Spinal cord (tissue), 3 donors: ENCODE results near the genes TRIM60 and SPOCK3.

GRCh38 chr4:159203004-159203746 is 100.3 kb downstream of the RAPGEF2 start:
- PRO-cap: no peak
- RAMPAGE, long total RNA: no peak

- PRO-cap: no peak
- RAMPAGE, long total RNA: no peak
These were observed 126.2 kb downstream of the RAPGEF2 start for GRCh38 chr4:159228948-159229682.

DNA sequence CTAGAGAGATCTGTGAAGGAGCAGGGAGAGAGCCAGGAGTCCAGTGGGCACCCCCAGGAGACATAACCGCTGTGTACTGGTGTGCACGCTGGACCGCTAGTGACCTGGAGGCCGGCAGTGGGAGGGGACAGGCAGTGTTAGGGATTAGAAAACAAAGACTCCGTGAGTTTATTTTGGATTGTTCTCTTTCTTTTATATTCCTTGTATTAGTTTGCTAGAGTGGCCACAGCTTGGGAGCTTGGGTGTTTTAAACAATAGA is 266.3 kb downstream of the RAPGEF2 start:
- PRO-cap: no peak
- RAMPAGE, long total RNA: no peak

DNA sequence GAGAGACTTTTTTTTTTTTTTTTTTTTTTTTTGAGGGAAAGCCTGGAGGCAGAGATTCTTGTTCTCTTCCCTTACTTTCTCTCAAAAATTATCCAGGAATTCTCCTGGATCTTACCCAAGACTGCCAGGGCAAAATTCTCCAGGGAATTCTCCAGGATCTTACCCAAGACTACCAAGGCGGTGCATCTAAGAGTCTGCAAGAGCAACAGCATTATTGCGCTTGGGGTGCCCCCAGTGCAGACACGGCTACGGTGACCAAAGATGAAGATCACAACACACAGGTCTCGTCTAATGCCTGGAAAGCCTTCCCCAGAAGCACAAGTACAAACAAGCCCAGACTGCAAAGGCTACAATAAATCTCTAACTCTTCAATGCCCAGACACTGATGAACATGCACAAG is 1014.3 kb downstream of the FSTL5 start:
- PRO-cap: no peak
- RAMPAGE, long total RNA: no peak

DNA sequence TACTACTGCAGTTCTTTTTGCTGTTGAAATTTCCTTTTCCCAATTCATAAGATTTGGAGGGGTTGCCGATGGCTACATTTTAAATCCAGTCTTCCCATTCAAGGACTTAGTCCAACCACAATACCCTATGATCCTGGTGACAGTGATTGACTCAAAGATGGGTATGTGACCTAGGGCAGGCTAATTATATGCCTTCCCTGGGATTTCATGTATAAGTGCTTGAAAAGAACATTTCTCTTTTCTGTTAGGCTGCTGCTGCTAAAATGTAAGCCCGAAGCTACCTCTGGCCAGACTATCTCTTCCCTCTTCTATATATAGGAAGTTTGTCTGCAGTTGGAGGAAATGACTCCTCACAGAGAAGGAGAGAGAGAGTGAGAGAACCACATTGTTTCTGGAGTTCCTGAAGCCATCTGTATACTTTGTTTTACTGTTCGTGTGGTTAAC is 112.3 kb downstream of the TMA16 start:
- PRO-cap: no peak
- RAMPAGE, long total RNA: no peak

GRCh38 chr4:165031501-165032223 is at the start of gene TRIM60:
Gene TRIM60 (plus strand): TSS chr4:165031999.
- PRO-cap: no peak
- RAMPAGE, long total RNA: no peak

GRCh38 chr4:165206366-165206858 is 949 bp upstream of the KLHL2 start:
- PRO-cap: no peak
- RAMPAGE, long total RNA: no peak

- PRO-cap: no peak
- RAMPAGE, long total RNA: no peak
These were observed 8.6 kb downstream of the KLHL2 start for GRCh38 chr4:165215798-165216514.

DNA sequence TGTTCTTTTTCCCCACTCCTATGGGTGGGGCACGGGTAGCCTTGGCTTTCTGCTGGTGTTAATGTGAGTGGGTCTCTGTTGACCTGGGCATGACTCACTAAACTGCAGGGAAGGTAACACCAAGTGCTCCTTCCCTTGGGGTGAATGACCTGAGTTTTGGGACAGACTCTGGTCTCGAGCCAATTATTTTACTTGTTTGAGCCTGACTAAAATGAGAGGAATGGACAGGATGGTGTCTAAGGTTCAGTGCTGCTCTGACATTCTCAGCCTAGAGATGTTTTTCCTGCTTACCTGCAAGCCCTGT is 14.6 kb downstream of the KLHL2 start:
- PRO-cap: no peak
- RAMPAGE, long total RNA: no peak

DNA sequence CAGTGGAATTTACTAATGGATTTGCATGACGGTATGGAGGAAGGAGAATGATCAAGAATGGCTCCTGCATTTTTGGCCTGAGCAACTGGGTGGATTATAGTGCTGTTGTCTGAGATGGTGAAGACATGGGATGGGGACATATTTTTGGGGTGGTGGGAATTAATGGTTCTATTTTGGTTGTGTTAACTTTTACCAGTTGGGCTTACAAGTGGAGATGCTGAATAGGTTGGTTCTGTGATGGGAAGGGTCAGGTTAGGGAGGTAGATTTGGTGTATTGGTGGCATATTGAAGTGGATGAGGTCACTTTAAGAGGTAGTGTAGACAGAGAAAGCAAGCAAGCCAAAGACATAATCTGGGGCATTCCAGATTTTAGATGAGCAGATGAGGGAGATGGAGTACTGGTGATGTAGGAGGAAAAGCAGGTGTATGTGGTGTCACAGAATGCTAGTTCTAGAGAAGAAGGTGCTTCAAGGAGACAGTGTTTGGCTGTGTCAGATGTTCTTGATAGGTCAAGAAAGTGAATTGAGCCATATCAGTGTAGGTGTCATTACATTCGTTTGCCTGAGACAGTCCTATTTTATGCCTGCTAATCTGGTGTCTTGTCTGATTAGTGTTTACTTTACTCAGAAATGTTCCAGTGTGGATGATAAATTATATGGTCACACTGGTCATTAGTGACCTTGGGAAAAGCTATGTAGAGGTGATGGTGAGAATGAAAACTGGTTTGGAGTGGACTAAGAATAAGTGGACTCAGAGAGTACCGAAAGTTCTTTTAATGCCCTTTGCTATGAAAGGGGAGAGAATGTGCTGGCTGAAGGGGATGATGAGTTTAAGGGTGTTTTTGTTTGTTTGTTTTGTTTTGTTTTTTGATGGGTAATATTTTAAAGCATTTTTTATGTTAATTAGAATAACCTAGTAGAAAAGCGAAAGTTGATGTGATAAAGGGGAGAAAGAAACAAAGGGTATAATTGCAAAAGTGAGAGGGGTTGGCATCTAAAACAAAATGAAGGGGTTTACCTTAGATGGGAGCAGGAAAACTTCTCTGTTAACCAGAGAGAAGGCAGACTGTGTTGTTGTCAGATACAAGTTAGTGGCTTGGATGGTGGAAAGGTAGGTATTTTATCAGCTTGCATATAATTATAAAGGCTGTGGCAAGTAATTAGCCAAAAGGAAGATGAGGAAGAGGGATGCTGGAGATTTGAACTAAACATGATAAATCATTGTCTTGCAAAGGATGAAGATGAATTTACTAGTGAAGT is 32.5 kb downstream of the GK3 start:
- PRO-cap: no peak
- RAMPAGE, long total RNA: no peak

- PRO-cap: no peak
- RAMPAGE, long total RNA: no peak
These were observed 103.4 kb downstream of the CPE start for GRCh38 chr4:165482233-165482527.

GRCh38 chr4:166042442-166043019 is 169.5 kb downstream of the TLL1 start:
- PRO-cap: no peak
- RAMPAGE, long total RNA: no peak

DNA sequence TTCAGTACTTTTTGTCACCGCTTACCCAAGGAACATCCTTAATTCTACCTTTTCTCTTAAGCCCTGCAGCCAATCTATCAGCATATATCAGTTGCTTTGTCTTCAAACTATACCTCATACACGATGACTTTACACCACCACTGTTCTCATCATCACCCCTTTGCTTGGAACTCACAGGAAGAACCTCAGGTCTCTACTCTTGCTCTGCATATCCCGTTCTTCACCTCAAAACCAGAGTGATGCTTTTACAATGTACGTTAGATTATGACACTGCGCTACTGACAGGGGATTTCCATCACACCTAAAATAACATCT is 172.3 kb downstream of the TLL1 start:
- PRO-cap: no peak
- RAMPAGE, long total RNA: no peak

GRCh38 chr4:166093051-166093396 is 220.0 kb downstream of the TLL1 start:
- PRO-cap: no peak
- RAMPAGE, long total RNA: no peak

DNA sequence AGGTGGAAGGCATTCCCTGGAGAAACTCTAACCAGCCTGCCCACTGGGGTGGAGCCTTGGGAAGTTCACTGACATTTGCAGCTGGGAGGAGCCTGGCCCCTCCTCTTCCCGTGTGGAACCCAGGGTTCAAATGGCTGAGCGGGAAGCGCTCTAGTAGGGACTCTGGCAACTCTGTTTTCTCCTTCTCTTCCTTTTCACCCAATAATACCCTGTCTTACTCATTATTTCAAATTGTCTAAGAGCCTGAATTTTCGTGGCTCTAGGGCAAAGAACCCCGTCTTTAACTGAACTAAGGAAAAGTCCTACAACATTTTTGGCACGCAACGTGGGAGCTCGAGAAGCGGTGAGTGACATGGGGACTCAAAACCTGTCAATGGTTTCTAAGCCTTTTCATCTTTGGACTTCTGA is 325.1 kb downstream of the TLL1 start:
- PRO-cap: no peak
- RAMPAGE, long total RNA: no peak

DNA sequence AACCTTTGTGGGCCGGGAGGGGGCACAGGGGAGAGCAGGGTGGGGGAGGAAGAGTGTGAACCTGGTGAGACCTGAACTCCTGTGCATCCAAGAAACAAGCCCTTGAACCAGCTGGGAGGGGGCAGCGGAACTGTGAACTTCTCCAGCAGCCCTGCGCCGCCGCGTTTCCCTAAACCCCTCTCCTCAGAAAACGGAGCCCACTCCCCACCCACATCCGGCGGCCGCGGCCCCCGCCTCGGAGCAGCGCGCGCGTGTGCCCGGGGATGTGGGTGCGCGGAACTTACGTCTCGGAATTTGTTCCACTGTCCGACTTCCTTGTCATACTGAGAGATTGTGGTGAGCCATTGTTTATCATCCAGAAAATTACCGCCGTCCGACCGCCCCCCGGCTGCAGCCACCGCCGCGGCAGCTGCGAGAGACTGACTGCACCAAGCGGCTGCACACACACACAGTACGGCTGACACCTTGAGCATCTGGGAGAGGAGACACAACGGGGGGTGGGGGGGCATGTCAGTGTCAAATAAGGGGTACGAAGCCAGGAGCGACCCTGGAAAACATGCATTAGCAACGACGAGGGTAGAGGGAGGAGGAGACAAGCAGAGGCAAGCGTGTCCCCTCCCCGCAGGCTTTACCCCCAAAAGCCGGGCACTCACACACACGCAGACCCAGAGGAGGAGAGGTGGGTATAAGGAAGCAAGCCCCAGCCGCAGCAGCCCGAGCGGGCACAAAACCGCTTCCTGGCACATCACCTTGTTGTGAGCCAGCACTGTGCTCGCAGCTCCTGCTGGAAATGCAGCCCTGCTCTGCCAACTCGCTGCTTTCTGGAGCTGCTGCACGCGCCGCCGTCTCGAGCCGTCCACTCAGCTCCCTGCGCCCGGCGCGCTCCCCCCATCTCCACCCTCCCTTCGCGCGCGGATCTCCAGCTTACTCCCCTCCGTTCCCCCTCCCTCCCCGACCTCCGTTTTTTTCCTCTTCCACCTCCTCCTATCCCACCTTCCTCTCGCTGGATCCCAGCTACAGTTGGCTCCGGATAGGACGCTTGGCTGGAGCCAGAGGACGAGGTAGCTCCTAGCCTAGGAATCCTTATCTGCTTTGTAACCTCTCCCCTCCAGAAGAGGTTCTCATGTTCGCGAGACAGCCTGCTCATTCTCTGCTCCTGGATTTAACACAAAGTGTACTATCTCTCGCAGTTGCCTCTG is at the start of gene SPOCK3:
Gene SPOCK3, minus strand, starts transcription at position 794 of the 1,199 bp plus-strand sequence.
- PRO-cap: no peak
- RAMPAGE, long total RNA: start-site peak on the minus strand centred at position 810 of the sequence, 106 bp wide, 234 and 738 reads in 2 replicates

- PRO-cap: no peak
- RAMPAGE, long total RNA: no peak
These were observed 211 bp upstream of the ANXA10 start for GRCh38 chr4:168092245-168092407.

DNA sequence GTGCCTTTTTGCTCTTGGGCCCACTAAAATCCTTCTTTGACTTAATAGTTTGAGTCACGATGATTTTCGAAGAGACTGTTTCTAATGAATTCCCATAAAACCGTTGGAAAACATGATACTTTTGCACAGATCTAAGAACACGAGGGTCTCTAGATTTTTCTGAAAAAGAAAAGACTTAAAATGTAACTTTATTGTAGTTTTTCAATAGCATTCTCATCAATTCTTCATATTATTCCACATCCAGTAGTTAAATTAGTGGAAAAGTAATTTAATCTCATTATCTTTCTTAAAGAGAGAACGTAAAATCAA is 35.1 kb downstream of the DDX60 start:
- PRO-cap: no peak
- RAMPAGE, long total RNA: no peak

DNA sequence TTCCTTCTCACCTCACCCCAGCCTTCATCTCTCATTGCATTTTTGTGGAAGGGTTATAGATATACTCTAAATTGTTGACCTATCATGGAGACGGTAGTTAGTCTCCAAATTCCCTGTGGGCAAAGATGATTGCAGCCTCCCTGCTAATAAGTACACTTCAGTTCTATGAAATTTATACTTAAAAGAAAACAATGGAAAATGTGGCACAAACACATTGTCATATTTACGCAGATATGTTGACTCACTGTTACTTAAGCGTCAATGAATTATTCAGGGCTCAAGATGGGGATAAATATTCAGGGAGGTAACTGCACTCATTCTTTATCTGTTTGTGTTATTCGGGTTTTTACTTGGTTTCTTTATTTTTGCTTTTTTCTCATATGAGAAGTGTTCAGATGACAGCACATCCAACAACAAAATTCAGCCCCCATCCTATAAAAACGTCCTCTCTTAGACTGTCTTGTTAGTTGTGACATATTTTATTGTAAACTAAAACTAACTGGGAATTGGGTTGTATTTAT is 44.1 kb downstream of the PALLD start:
- PRO-cap: no peak
- RAMPAGE, long total RNA: no peak

DNA sequence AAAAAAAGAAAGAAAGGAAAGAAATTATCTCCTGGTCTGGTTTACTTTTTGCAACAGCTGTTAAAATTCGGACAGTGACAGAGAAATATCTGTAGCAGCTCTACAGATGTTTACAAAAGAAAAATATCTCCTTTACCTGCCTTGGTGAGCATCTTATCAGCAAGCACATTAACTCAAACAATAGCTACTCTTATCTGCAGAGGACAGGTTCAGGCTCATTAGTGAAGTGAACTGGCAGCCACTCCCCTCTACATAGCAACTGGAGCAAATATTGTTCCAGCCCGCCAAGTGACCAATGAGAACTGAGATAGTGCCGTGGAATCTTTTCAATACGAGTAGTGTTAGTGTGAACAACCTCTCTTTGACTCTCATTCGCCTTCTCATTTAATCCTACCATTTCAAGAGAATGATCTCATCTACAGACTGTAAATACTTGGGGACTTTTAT is 72.2 kb downstream of the PALLD start:
- PRO-cap: no peak
- RAMPAGE, long total RNA: no peak